LNCaP clone FGC (cell line): Measurements from ENCODE around the gene PRR18.

GRCh38 chr6:163309727-163310010 is 104.8 kb upstream of the QKI start:
- RRBS, 2 experiments, result 33% methylated on average over 2 of the region's 11 CpGs; no CpG with 5 or more reads in 1 of the 2 experiments

- RRBS, 2 experiments, result 6 to 15% methylated on average over 1 of the region's 16 CpGs
These were observed 62.4 kb upstream of the QKI start for GRCh38 chr6:163352013-163352673.

GRCh38 chr6:163398695-163399187 is 15.8 kb upstream of the QKI start:
- RRBS, 2 experiments, result no CpG with 5 or more reads among the region's 9 CpGs

GRCh38 chr6:163419536-163420695 is 5.4 kb downstream of the QKI start:
- RRBS, 2 experiments, result no CpG with 5 or more reads among the region's 8 CpGs

DNA sequence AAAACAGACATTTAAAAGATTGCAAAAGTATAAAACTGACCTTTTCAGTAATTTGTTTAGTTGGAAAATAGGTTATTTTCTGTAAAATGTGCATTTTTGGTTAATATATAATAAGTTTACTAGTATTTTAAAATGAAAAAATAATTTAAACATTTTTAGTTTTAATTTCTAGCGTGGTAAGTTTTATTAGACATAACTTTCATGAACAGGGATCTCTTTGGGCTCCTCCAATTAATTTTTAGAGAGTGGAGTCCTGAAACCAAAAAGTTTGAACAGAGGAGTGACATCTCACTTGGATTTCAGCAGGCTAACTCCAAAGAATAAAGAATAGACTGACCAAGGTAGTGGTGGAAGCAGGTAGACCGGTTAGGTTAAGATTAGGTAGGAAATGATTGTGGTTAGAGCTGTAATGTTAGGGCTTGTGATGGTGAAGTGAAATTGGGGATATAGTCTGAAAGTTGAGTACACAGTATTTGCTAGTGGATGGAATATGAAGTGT is 27.7 kb downstream of the QKI start:
- RRBS, 2 experiments, result no CpG with 5 or more reads among the region's 2 CpGs

- RRBS, 2 experiments, result no CpG with 5 or more reads among the region's 10 CpGs
These were observed 51.9 kb downstream of the QKI start for GRCh38 chr6:163466117-163467198.

DNA sequence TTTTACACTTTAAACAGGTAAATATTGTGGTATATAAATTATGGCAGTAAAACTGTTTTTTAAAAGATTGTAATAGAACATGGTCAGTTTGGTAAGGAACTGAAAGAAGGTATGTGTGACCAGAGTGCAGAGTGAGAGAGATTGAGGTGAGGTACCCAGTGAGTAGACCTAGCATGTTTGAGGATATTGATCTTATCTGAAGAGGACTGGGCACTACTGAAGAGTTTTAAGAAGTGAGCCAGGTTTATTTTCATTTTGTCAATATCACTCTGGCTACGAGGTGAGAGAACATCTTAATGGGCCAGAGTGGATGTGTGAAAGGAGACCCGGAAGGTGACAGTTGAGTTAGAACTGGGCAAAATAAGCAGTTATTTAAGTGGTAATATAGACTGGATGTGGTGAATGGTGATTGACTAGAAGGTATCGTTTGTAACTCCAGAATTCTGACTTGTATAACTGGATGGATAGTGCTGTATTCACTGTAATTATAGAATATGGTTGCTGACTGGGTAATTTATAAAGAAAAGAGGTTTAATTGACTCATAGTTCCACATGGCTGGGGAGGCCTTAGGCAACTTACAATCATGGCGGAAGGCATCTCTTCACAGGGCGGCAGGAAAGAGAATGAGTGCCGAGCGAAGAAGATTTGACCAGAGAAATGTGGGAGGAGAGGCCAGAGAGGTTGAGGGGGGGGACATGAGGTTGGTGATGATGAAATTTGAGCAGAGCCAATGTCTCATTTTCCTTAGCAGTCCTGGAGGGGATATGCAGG is 134.2 kb downstream of the QKI start:
- RRBS, 2 experiments, result no CpG with 5 or more reads among the region's 7 CpGs

DNA sequence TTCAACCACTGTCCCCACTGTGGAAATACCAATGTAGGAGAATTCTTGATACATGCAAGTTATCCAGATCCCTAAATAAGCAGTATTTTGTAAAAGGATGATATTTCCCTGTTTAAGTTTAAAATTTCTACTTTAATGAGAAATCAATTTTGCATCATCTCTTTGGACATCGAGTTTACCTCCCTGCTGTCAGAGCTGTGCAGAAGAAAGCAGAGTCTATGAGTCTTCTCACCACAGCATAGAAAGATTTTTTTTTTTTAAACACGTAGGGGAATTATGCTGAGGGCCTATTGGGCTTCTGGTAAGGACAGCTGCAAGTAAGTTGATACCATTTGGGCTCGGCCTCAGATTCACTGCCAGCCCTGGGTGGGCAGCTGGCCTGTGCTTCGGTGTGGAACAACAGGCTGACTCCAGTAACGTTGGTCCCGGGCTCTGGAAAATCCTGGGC is 366.3 kb downstream of the QKI start:
- RRBS, 2 experiments, result no CpG with 5 or more reads among the region's 6 CpGs

DNA sequence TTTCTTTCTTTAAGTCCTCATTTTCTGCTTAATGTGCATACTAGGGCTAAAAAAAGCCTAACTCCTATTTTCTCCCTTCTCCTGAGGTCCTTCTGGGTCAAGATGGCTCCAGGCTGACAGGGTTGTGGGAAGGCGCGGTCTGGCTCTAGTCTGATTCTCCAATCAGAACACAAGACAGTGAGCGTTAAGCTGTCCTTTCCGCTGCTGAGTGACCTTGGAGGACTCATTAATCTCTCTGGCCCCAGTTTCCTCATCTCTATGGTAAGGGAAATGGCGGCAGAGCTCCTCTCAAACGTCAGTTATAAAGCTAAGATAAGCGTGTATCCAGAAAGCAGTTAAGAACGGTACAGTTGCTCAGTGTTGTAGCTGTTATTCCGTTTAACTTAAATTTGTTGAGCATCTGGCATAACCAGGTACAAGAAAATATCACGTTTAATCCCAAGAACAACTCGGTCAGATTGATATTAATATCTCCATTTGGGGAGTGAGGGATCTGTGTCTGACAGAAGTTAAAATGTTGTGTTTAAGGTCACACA is 379.7 kb downstream of the C6orf118 start:
- RRBS, 2 experiments, result no CpG with 5 or more reads among the region's 11 CpGs

- RRBS, 2 experiments, result 33 to 52% methylated on average over 9 of the region's 56 CpGs
These were observed 55.1 kb downstream of the PRR18 start for GRCh38 chr6:166252947-166253716.

DNA sequence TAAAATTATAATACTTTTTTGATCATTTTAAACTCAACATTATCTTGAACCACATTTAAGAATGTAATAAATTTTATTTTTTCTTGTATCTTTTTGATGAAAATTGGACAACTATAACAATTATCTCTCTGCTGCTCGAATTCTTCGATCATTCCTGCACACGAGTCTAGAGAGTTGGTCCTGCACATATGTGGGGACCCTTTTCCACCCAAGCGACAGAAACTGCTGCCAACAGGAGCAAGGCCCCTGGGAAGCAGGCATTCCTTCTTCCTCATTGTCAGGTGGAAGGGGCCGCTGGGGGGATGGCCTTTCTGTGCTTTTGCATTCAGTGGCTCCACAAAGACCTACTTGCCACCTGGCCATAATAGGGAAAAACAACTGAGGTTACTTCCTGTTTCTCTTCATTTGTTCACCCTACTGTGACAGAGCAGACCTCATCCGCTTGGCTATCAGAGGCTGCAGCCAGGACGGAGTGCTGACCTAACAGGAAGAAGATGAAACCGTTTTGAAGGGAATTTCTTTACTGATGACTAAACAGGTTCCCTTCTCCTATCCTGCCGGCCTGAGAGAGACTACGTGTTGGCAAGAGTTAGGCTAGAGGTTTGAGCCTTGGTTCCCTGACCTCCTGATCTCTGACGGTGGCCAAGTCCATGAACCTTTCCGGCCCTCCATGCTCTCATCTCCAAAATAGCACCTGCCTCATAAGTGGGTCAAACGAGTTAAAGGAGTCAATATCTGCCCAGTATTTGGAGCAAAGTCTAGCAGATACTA is 21.4 kb downstream of the PRR18 start:
- RRBS, 2 experiments, result 44% methylated on average over 4 of the region's 13 CpGs; no CpG with 5 or more reads in 1 of the 2 experiments

DNA sequence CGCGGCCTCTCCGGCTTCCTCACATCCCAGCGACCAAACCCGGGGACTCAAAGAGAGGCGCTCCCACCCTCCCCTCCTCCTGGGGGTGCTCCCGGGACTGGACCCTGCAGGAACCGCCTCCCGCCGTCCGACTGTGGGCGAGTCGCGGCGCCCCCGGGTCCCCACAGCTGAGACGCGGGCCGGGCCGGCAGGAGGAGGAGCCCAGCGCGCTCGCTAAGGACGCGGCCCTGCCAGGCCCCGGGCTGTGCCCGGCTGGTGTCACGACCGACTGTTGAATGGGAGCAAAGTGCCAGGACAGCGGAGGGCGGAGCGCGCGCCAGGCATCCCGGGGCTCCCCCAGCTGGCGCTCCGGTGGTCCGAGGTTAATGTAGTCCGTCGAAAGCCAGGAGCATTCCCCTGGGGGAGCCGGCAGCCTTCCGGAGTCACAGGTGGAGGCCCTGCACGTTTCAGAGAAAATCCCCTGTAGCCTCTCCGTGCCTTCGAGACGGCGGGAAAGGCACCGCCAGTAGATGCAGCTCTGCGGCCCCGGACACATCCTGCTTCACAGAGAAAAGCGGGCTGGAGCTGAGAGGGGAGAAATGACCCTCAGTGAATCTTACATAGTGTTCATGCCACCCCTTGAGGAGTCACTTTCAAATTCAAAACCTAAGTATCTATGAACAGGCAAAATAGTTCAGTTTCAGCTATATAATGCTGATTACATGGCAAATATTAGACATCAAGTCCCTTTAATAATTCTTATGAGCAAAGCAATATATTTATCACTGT is at the start of gene PRR18:
Gene PRR18, minus strand, starts transcription at position 133 of the 768 bp plus-strand sequence.
- RRBS, 2 experiments, result 80 to 86% methylated on average over 36 to 41 of the region's 51 CpGs

DNA sequence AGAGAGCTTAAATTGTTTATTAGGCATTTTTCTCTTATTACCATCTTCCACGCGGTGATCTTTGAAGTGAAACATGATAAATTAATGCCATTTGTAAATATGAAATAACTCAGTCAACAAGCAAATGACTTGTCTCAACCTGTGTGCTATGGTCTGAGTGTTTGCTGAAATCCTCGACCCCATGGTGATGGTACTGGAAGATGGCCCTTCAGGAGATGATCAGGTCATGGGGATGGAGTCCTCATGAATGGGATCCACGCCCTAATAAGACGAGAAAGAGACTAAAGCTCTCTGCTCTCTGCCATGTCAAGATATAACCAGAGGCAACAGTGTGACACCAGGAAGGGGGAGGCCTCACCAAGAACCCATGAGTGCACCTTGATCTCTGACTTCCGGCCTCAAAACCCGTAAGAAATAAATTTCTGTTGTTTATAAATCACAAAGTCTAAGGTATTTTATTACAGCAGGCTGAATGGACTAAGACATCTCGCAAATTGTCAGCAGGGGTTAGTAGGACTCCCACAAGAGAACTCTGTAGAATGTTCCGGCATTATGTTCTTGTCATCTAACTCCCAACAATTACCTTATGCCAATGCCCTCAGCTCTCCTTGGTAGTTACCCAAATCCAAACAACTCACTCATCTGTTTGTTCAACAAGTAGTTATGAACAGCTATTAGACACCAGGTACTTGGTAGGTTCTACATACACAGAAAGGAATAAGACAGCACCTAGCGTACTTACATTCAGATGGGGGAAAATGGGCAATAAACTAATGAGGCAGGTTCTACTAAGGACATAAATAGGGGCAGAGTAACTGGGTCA is 4.5 kb downstream of the SFT2D1 start:
- RRBS, 2 experiments, result no CpG with 5 or more reads among the region's 10 CpGs

GRCh38 chr6:166387814-166388488 is 5.2 kb upstream of the MPC1 start:
- RRBS, 2 experiments, result no CpG with 5 or more reads among the region's 4 CpGs

GRCh38 chr6:166469738-166470158 is 87.0 kb upstream of the MPC1 start:
- RRBS, 2 experiments, result no CpG with 5 or more reads among the region's 12 CpGs

DNA sequence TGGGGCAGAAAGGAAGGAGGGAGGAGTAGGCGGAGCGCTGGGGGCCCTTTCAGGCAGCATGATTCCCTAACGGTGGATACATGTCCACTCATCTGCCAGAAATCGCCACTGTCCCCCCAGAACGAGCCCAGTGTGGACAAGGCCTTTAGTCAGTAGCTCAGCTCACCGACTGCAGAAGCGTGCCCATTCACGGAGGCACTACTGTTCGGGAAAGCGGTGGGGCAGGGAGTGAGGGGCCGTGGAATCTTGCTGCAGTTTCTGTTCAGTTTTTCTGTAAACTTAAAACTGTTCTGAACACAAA is 87.8 kb upstream of the MPC1 start:
- RRBS, 2 experiments, result no CpG with 5 or more reads among the region's 11 CpGs

- RRBS, 2 experiments, result 91 to 93% methylated on average over 9 of the region's 15 CpGs
These were observed 98.5 kb downstream of the RAMACL start for GRCh38 chr6:166487981-166488428.

DNA sequence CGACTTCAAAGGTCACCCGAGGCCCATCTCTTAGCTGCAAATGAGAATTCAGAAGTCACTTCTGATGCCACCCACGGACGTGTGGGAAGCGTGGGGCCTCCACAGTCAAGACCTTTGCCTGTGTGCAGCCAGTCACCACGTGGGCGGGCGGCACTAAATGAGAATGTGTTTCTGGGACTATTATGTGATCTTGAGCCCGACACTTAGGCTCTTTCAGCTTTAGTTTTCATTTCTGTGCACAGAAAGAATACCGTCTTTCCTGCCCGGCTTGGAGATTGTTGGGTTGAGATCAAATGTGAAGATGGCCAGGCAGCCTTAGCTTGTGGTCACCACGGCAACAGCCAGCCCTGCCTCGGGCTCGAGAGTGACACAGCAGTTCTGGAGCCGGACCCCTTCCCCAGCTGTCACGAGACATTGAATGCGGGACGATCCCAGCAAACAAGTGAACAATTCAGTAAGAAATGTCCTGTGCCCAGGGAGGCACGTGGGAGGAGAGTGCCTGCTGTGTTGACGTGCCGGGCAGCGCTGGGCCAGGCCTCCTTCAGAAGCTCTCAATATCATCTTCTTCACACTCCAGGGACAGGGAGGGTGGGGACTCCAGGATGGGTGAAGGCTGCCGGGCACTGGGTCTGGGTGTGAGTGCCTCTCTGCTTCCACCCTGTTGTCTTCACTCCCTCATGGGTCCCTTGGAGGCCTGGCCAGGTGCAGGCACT is 91.4 kb downstream of the RAMACL start:
- RRBS, 2 experiments, result 98 to over 99% methylated on average over 3 to 4 of the region's 23 CpGs

DNA sequence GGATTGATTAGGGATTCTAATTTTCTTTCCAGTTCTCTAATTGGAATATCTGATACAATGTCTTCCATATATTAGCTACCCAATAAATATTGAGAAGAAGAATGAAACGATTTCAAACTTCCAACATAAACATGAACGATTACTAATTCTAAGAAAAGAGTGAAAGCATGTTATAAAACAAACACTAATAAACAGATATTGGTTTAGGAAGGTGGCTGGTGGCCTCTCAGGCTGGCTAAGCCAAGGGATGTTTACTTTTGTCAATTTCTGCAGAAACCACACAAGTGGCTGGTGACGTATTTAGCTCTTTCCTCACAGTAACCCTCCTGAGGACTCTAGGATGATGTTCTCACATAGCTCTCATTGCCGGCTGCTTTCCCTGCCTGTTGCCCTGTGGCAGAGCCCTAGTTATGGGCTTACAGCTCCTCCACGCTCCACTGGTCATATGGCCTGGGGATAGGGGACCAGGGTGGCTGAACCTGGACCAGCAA is 14.2 kb downstream of the RAMACL start:
- RRBS, 2 experiments, result no CpG with 5 or more reads among the region's 5 CpGs

GRCh38 chr6:166633664-166634624 is 6.9 kb upstream of the RPS6KA2 start:
- RRBS, 2 experiments, result no CpG with 5 or more reads among the region's 26 CpGs